Daoy (cell line): ENCODE measurements around a stretch of chr22.

- RAMPAGE, long total RNA: no peak
Observed at GRCh38 chr22:50709905-50711248, 27.6 kb upstream of the ACR start.